T-cell (primary cell): ENCODE measurements around a stretch of chr22.

DNA sequence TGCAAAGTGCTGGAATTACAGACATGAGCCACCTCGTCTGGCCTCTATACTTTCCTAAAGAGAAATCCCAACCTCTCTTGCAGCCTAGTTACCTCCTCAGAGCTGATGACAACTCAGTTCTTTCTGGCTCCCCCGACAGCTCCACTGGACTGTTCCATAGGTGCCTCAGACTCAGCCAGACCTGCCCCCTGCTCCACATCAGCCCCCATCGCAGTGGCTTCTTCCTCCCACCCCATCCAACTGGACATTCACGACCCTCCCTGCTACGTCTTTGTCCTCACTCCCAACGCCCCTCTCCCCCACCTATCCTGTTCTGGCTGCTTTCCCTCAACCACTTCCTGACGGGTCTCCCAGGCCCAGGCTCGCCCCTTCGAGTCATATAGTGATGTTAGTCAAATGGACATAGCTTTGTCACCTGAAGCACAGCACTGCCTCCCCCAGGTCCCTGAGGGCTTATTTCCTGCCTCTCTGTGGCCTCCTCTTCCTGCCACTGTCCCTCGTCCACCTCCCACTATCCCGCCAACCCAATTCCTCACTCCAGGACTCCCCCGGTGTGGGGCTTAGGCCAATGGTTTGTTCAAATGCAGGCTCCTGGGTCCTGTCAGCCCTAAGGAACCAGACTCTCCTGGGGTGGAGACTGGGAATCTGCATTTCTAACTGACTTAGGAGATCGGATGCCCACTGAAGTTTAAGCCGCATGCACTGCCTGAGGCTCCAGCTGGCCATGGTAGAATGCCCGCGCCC lies 18.5 kb downstream of the SUN2 start:
- PRO-cap, 7 experiments = no peak in any of the 7 experiments

GRCh38 chr22:38737848-38738940 lies 17.6 kb downstream of the SUN2 start:
- PRO-cap, 7 experiments = no peak in any of the 7 experiments

DNA sequence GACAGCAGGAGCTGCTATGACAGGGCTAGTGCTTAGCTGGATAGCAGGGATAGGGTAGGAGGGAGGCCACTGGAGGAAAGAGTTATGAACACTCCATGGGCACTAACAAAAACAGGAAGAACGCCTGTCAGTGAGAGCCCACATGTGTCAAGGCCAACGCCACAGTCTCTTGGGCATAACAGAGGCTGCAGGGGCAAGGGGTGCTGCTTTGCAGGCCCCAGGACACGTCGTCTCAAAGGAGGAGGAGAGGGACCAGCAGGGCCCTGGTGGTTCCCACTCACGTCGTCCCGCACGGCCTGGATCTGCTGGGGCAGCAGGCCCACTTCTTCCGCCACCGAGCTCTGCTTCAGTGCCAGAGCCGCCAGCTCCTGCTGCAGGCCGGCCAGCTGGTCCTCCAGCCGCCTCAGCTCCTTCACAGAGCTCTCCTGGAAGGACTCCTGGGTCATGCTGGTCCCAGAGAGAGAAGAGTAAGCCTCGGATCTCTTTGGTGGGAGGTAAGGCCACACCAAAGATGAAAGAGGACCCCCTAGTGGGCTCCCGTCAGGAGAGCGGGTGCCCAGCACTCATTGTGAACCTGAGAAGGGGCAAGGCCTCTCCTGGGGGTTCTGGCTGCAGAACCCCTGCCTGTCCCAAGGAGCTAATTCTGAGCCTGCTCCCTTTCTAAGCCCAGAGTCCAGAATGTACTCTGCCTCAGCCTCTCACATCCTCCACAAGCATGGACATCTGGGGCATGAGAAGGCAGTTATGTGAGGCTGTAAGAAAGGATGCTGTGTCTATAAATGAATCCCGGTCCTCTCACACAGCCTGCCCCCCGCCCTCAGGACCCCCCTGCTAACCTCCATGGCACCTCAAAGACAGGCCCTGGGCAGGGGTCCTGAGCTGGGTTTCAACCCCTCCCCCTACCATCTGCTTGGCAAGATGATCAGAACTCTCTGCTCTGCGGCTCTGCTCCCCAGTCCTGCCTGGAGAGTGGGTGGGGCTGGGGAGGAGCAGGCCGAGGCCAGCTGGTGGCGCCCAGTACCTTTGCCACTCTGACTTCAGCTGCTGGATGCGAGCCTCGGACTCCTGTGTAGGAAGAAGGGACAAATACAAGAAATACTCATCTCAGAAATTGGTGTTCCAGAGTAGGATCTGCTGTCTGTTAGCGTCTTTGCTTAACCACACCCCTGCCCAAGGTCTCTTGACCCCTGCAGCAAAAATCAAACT lies 15.4 kb downstream of the SUN2 start:
- PRO-cap, 7 experiments = peak in 2 of 7 experiments; most common plus-strand start position 181 of the sequence (in 2); most common minus-strand start position 809 of the sequence (in 1)

- PRO-cap, 7 experiments = no peak in any of the 7 experiments
Measured at GRCh38 chr22:38864078-38864922, 7.7 kb downstream of the CBX6 start.

- PRO-cap, 7 experiments = no peak in any of the 7 experiments
Measured at GRCh38 chr22:38870096-38870839, 1.7 kb downstream of the CBX6 start.

- PRO-cap, 7 experiments = no peak in any of the 7 experiments
Measured at GRCh38 chr22:38923597-38924245, 33.7 kb upstream of the APOBEC3A start.

DNA sequence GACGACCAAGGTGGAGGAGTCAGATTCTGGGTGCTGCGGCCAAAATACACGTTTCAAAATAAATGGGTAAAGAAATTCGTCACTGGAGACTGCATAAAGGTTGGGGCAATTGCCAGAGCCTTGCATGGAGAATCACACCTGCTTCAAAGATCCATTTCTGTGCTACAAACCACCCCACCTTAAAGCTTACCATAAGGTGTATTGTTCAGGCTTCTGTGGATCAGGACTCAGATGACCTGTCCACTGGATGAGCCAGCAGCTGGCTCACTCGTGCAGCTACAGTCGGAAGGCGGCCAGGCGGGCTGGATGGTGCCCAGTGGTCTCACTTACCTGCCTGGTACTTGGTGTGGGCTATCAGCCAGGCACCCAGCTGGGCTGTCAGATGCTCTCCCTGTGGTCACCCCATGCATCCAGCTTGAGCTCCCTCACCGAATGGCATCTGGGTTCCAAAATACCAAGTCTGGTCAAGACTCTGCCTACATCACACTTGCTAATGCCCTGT lies 11.0 kb upstream of the APOBEC3B start:
- PRO-cap, 7 experiments = no peak in any of the 7 experiments

DNA sequence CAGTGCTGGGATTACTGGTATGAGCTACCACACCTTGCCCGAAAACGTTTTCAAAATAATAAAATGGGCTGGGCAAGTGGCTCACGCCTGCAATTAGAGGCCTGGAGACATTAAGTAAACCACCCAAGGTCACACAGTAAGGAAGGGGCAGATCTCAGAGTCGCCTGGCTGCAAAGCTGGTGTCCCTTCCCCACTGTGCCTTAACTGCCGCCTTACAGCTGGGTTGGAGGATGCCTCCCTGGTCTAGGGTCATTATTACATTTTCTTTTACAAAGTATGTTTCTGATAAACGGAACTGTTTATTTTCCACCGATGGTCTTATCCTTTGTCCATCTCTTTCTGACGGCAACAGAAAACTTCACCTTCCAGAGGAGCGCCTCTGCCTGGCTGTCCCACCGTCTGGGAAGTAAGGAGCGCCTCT lies 1.4 kb upstream of the APOBEC3B start:
- PRO-cap, 7 experiments = no peak in any of the 7 experiments

DNA sequence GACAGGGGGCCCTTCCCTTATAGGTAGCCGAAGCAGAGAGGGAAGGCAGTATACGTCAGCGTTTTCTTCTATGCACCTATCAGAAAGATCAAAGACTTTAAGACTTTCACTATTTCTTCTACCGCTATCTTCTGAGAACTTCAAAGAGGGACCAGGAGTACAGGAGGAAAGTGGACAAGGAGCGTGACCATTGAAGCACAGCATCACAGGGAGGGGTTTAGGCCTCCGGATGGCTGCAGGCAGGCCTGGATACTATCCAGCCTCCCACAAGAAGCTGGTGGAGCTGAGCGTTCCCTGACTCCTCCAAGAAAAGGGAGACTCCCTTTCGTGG lies 1.1 kb upstream of the APOBEC3C start:
- PRO-cap, 7 experiments = no peak in any of the 7 experiments

GRCh38 chr22:39099474-39099923 lies 2.5 kb downstream of the APOBEC3H start:
- PRO-cap, 7 experiments = peak in 5 of 7 experiments; most common plus-strand start chr22:39099719 (in 2); most common minus-strand start chr22:39099582 (in 4)

DNA sequence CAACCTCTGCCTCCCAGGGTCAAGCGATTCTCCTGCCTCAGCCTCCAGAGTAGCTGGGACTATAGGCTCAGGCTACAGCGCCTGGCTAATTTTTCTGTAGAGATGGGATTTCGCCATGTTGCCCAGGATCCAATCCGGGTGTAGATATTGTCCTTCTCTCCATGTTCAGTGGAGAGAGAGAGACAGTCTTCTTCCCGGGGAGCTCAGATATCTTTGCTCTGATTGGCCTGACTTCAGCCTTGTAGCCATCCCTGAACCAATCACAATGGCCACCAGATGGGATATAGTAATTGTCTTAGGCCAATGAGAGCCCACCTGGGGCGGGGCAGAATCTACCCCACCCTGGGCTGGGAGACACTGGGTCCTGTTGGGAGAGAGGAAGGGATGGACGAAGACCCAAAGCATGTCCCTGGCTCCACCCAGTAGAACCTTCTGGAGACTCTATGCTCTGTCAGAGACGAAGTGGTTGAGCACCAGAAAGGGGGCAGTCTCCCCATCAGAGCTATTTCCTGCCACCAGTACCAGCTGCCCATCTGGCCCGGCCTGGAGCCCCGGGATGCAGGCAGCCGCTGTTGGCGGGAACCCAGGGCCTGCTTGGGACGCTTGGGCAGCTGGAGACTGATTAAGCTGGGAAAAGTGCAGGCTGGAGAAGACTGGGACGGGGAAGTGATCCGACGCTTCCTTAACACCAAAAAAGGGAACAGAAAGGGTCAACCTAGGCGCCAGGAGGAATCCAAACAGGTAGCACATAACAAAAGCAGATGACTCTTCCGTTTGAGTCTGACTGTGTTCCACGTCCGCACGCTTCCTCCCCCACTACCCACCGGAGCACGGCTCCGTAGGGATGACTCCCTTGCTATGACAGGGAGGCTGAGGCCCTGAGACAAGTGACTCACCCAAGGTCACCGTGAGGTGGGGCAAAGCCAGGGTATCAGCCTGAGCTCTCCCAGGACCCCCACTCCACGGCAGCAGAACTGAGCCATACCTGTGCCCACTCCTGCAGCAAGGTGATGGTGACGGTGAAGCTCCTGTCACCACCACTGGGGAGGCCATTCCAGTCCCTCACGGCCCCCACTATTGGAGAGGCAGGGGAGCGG lies 31.7 kb upstream of the CBX7 start:
- PRO-cap, 7 experiments = no peak in any of the 7 experiments

GRCh38 chr22:39214281-39215385 lies 30.1 kb downstream of the PDGFB start:
- PRO-cap, 7 experiments = no peak in any of the 7 experiments

GRCh38 chr22:39234280-39234851 lies 10.4 kb downstream of the PDGFB start:
- PRO-cap, 7 experiments = no peak in any of the 7 experiments

- PRO-cap, 7 experiments = no peak in any of the 7 experiments
Measured at GRCh38 chr22:39266293-39266904, 21.6 kb upstream of the PDGFB start.

- PRO-cap, 7 experiments = no peak in any of the 7 experiments
Measured at GRCh38 chr22:39297280-39298718, 21.6 kb downstream of the RPL3 start.

DNA sequence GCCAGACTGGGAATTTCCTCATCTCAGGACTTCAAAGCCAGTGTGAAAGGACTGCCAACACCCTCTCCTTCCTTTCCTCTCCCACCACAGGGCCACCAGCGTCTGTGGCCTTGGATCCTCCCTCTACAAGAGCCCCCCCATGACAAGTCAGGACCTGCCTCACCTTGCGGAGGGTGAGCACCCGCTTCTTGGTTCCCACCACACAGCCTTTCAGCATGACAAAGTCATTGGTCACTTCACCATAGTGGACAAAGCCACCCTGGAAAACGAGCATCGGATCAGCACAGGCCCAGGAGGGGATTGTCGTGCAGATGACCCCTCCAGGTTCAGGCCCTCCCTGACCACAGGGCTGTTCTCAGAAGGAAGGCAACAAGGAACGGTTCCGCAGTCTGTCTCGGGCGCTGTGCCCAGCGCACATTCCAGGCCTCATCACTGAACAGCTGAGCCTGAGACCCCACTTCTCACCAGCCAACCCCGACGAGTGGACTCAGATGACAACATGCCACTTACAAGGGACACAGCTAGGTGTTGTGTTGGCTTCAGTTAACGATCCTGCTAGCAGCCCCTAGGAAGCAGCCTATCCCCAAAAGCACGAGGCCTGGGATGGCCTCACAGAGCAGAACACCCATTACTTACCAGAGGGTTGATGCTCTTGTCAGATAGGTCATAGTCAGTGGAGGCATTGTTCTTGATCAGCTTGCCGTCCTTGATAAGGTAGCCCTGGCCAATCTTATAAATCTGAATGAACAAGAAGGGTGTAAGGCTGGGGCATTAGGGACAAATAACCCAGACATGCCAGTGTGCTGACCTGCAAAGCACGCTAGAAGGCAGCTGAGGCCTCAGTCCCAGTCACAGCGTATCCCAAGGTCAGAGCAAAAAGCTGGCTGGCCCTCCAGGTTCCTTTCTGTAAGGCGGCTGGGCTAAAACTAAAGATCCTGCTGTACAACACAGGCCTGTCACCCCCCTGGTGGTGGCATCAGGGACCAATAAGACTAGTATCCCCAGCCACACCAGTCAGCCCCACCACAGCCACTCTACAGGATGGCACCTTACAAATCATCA lies 5.6 kb downstream of the RPL3 start:
- PRO-cap, 7 experiments = peak in 3 of 7 experiments; most common minus-strand start position 438 of the sequence (in 3)

- PRO-cap, 7 experiments = no peak in any of the 7 experiments
Measured at GRCh38 chr22:39348834-39349101, 1.0 kb upstream of the SYNGR1 start.

GRCh38 chr22:39358039-39358555 lies 8.3 kb downstream of the SYNGR1 start:
- PRO-cap, 7 experiments = no peak in any of the 7 experiments

DNA sequence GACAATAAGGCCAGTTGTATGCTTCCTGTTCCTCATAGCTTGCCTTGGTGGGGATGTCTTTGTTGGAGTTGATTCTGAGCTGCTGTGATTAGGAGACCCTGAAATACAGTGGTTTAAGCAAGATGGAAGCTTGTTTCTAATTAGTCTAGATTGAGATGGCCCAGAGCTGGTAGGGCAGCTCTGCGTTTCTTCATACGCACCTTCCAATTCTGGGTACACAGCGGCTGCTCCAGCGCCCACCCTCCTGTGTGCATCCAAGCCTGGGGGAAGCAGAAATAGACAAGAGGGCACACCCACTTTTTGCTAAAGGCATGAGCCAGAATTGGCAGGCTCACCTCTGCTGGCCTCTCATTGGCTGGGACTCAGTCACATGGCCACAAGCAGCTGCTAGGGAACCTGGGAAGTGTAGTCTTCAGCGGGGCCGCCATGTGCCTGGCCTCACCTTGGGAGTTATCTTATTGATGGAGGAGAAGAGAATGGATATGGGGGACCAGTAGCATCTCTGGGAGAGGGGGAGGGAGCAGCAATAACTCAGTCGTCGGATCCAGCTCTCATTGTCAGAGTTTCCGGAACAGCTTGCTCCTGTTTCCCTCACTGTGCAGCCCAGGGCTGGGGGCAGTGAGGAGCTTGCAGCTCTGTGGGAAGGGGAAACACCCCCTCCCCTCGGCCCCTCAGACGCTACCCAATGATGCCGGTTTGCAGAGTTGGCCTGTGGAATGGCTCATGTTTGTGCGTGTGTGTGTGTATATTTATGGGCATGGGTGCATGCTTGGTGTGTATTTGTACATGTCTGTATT lies 11.9 kb upstream of the MIEF1 start:
- PRO-cap, 7 experiments = peak in 1 of 7 experiments; most common minus-strand start position 236 of the sequence (in 1)

DNA sequence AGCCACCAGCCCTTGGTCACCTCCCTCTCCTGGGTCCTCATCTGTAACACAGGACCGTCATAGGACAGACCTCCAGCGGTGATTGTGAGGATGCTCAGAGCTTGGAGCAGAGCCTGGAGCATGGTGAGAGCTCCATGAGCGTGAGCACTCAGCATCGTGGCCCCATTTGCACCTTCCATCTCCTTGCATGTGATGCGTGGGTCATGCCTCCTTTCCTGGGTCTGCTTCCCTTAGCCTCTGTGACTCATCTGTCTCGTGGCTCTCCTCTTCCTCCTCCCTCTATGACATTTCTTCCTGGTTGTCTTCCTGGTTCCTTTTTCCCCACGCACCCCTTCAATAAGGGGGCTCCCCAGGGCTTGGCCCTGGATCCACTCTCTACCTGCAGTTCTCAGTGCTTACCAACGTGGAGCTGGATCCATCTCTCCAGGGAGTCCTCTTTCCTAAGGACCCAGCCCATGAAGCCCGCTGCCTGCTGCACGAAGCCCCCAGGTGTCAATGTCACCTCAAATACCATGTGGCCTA lies 7.3 kb upstream of the MIEF1 start:
- PRO-cap, 7 experiments = no peak in any of the 7 experiments